Airway epithelial cell (primary cell): ENCODE results near the genes SNAP25 and SLX4IP.

- RAMPAGE, long total RNA = no peak
Observed at GRCh38 chr20:8854556-8855033, 214.3 kb upstream of the PLCB4 start.

DNA sequence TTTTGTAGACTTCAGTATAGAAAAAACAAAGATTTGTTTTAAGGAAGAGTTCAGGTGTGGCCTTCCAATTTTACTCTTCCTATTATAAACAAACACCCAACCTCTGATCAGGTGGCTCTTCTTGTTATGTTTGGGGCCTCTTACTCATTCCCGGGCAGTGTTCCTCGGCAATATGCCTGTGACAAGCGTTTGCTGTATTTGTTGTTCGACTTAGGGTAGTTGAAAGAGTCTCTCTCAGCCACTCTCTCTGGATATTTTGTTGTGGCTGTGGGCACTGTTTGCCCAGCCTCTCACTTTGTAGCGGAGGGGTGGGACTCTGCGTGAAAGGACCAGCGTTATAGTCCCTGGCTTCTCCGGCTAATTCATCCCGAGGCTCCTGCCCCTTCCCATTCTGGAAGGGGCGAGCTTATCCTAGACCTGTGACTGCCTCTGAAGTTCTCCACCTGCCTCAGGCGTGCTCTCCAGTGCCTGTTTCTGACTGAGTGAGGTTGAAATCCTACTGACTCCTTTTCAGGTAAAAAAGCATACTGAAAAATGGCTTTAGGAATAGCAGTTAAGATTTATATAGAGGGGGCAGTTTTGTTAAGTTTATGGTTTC lies 97.4 kb downstream of the PLCB4 start:
- RAMPAGE, long total RNA = no peak

DNA sequence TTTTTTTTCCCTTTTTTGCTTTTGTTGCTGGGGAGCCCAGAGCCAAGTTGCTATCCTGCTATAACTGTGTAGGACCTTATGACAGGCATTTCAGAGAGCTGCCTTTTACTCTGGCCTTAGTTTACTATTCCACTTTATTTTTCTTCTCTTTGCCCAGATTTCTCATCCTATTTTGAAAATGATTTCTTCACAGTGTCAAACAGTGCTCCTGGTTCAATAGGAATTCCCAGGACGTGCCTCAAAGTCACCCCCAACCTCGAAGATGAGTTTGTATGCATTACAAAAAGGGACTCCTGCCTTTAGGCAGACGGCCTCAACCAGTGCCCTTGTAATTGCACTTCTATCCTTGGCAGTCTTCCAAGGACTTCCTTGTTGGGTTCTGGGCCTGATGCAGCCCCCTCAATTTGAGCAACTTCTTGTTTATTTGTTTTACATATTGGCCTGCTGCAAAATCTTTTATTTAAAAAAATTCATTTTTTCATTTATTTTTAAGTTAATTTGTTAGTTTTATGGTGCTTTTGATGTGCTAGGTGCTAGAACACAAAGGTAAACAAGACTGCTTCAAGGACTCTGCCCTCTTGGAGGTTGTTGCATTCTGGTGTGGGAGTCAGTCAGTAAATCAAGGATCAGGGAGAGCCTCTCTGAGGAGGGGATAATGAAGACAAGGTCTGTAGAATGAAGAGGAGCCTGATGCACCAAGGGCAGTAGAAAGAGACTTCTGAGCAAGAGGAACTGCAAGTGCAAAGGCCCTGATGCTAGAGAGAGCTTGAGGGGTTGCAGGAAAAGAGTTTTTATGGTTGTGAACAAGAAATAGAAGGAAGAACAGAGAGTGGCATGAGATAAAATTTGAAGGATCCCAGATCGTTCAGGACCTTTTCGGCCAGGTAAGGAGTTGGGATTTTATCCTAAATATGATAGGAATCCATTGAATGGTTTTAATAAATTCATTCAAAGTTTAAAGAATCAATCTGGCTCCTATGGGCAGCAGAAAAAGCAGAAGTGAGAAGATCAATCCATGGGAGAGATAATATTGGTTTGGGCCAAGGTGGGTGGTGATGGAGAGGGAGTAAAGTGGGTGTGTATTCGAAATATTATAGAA lies 181.4 kb upstream of the LAMP5 start:
- RAMPAGE, long total RNA = no peak

DNA sequence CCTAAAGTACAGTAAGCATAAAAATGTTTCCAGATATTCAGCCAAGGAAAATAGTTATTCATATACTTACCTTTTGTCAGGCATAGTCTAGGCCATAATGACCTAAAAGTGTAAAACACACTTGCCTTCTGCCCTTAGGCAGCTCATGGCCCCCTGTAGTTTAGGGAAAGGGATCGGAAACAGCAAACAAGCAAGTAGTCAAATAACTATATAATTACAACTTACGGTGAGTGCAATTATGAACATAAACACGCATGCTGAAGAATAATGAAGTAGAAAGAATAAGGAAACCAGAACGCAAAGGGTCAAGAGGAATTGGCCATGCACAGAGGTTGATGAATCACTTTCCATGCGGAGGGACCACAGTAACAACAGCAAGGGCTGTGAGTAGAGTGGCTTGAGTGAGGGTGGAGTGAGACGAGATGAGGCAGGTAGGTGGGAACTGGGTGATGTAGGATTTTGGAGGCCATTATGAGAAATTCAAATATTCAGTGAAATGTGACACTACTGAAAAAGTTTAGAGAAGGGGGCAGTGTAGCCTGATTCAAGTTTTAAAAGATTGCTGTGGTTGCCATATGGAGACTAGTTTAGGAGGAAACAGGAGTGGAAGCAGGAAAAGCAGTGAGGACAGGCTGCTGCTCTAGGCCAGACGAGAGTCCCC lies 112.3 kb upstream of the LAMP5 start:
- RAMPAGE, long total RNA = no peak

DNA sequence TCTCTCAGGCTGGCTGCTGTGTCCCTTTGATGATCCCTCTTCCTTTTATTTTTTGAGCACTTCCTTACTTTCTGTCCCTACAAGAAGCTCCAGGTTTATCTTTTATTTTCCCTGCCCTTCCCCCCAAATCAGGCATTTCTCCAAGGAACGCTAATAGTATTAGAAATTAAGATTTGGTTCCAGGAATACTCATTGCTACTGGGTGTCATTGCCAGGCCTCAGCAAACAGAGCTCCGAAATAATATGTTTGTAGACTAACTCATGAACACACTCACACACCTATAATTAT lies 68.5 kb downstream of the LAMP5 start:
- RAMPAGE, long total RNA = no peak

- RAMPAGE, long total RNA = no peak
Observed at GRCh38 chr20:9889437-9889965, 50.6 kb upstream of the PAK5 start.

DNA sequence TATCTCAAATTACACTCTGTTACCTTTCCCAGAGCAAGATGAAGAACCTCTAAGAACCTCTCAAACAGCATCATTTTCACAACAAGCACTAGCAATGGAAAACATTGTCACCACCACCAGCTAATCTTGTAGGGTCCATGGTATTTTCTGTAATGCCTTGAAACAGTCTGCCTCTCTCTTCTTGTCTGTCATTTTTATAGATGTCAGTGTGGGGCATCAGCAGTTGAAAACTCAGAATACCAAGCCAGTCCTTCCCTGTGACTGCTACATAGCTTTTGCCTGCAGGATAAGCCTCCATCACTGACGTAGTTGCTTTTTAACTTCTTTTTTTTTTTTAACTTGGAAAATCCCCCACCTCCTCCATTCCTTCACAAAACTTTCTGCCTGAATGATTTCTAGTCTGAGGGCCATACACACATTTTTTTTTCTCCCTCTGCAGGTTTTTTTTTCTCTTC lies 2.3 kb upstream of the SNAP25 start:
- RAMPAGE, long total RNA = no peak

DNA sequence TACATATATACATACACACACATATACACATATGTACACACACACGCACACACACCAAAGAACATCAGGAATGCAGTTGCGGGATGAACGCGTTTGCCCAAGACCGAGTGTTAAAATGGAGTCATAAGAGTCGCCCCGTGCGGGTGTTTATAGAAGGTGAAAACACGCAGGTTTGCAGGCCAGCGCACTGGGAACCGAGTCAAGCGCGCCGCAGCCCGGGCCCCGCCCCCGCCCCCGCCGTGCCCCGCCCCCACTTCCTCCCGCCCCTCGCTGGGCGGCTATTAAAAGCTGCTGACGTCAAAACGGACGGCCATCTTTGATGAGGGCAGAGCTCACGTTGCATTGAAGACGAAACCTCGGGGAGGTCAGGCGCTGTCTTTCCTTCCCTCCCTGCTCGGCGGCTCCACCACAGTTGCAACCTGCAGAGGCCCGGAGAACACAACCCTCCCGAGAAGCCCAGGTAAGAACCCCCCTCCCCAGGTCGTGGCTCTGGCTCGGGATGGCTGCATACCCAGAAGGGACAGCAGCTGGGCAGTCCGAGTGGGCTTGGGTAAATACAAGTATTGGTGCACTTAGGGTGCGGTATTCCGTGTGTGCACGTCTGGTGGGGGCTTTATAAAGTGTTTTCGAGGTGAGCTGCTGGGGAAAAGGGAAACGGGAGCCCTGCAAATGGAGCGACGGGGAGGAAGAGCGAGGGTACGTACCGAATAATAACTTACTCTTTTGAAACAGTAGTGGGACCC lies at the start of gene SNAP25:
Gene SNAP25, plus strand, starts transcription at position 313 of the 743 bp plus-strand sequence.
- RAMPAGE, long total RNA = no peak

DNA sequence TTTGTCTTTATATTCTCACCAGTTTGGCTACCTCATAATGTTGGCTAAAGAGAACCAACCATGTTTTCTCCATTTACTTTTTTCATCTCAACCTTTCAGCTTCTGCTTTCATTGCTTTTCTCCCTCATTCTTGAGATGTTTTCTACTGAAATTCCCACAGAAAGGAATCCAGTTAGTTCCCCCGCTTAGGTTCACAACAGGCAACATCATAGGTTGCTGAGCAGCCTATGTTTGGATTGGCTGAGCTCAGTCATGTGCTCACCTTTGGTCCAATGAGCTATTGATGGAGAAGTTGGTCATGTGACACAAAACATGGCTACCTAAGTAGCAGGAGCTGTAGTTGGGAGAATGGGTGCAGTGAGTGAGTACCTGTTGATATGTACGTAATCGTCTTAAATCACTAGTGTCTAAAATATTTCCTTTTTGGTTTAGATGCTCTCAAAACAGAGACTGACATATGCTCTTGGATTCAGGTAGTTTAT lies 100.0 kb downstream of the SNAP25 start:
- RAMPAGE, long total RNA = no peak

DNA sequence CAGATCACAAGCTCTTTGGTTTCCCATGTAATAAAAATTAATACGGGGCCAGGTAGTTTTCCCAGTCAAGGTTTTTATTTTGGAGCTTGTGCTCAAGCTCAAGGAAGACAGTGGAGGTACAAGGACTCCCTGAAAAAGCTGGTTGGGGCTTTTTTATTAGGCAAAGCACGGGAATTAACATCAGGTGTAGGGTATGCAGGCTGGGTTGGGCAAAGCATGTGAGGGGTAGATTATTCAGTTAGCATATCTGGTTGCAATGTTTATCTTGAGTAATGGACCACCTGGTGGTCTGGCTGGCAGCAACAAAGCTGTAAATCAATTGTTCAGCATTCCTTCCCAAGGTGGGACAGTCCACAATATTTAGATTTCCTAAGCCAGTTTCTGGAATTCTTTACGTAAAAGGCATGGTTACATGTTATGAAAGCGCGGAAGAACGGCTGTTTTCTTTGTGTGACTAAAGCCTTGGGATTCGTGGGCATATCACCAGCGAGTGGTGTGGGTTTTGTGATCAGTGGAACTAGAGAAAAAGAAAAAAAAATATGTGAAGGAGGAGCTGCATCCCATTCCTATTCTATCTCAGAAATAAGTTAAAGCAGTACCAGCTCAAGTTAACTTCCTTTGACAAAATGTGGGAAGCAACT lies 81.7 kb downstream of the MKKS start:
- RAMPAGE, long total RNA = no peak

GRCh38 chr20:10423681-10424178 lies 10.3 kb downstream of the MKKS start:
- RAMPAGE, long total RNA = no peak

DNA sequence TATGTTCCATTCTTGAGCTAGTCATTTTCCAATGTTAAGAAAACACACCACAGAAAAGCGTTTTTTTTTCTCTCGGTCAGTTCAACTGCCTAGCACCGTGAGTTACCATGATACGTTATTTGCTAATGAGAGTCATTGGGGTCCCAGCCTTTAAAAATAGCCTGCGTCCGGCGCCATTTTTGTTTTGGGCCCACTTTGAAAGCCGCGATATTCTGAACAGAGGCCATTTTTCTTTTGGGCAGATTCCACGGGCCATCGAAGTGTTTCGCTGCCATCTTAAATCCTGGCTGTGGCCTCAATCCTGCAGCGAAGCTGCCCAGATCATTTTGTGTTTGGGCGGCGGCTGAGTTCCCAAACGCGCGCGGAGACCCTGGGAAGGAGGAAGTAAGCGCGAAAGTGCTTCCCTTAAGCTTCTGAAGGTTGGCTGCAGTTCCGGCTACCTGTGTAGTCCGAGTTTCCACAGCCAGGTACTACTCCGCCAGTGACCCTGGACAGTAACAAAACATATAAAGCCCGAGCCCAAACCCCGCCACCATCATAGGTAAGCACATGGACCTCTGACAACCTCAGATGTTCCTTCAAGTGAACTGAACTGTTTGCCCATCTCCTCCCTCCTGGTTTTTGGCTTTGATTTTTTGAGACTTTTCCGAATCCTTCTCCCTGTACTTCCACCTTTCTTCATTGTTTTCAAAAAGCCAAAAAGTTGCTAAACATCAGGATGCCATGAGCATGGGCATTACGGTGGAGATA lies at the start of gene SLX4IP:
Gene SLX4IP, plus strand, starts transcription at position 393 of the 750 bp plus-strand sequence.
- RAMPAGE, long total RNA = no peak

- RAMPAGE, long total RNA = no peak
Observed at GRCh38 chr20:10474732-10475397, 39.8 kb downstream of the SLX4IP start.

GRCh38 chr20:10487201-10487687 lies 52.1 kb downstream of the SLX4IP start:
- RAMPAGE, long total RNA = no peak

GRCh38 chr20:10636967-10637471 lies 36.8 kb downstream of the JAG1 start:
- RAMPAGE, long total RNA = no peak

DNA sequence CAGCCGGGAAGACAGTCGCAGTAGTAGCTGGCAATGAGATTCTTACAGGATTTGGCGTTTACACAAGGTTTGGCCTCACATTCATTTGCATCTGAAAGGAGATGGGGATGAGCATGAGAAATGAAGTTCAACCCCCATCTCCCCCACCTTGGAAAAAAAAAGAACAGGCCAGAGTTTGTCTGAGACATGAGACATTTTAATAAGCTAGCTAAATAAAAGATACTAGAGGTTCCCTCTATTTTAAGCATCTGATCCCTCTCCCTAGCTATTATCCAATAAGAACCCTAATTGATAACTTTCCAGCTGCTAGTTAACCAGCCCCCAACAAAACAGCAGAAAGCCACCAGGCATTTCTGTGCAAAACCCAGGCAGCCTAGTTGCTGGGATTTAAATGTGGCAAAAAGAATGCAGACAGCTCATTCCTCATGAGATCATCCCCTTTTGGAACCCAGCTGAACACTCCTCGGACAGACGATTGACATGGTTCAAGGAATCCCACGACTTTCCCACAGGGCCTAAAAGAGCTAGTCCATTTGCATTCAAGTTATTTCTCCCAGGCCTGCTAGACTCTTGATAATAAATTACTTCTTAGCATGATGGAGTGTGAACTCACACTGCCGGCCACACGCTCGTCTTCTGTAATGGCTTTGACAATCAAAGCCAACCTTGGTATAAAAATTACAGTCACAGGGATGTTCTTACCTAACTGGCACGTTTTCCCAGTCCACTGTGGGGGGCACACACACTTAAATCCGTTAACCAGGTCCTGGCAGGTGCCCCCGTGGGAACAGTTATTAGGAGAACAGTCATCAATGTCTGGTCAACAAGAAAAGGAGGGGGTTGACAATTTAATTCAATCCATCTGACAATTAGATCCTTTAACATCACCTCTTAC lies 24.0 kb downstream of the JAG1 start:
- RAMPAGE, long total RNA = no peak

GRCh38 chr20:10652773-10653262 lies 21.0 kb downstream of the JAG1 start:
- RAMPAGE, long total RNA = no peak

GRCh38 chr20:10665039-10665494 lies 8.7 kb downstream of the JAG1 start:
- RAMPAGE, long total RNA = no peak

DNA sequence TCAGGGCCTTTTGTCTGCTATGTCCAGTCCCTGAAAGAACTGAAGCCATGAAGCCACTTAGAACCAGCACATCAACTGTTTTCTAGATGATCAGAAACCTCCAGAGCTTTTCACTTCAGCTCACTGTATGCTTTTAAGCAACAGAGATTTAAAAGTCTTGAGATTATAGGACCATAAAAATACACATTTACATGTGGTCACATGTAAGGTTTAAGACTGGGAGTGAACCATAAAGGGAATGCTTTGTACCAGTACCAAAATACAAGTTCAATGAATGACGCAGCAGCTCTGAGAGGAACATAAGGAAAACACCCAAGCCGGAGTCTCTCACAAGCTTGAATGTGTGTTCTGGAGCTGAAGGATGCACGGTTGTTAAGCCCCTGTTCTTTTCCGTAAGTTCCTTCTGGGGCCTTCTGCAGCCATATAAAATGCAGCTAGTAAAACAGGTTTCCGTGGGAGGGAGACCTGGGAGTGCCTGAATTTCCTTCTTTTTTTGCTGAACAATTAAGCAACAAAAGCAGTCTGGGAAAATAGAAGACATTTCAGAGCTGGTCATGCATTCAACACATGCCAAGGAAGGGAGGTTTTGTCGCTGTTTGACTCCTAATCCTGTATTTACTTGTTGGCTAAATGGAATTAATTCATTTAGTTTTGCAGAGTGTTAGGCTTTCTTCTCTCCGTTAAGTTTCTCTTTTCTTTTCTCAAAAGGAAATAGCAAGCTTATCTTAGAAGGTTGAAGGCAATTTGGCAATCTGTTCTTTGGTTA lies 73.2 kb upstream of the JAG1 start:
- RAMPAGE, long total RNA = no peak

GRCh38 chr20:10963749-10964085 lies 289.9 kb upstream of the JAG1 start:
- RAMPAGE, long total RNA = no peak